Umbilical cord (tissue), 2 donors: Measurements from ENCODE around the gene HTR3B.

- RAMPAGE, long total RNA: no peak
These were observed 41.2 kb downstream of the TMPRSS5 start for GRCh38 chr11:113664495-113665672.

DNA sequence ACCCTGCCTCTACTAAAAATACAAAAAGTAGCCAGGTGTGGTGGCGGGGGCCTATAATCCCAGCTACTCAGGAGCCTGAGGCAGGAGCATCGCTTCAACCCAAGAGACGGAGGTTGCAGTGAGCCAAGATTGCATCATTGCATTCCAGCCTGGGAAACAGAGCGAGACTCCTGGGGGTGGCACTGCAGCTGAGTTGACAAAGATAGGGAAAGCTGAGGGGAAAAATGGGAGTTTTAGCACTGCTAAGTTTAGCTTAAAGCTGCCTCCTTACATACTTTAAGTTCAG lies 8.9 kb upstream of the USP28 start:
- RAMPAGE, long total RNA: no peak

GRCh38 chr11:113904391-113904847 lies at the start of gene HTR3B:
TSS of gene HTR3B (plus strand) at chr11:113904796.
- RAMPAGE, long total RNA: no peak

- RAMPAGE, long total RNA: no peak
These were observed 18.7 kb upstream of the ZBTB16 start for GRCh38 chr11:114040766-114041260.

- RAMPAGE, long total RNA: no peak
These were observed 32.4 kb downstream of the ZBTB16 start for GRCh38 chr11:114091787-114092479.

DNA sequence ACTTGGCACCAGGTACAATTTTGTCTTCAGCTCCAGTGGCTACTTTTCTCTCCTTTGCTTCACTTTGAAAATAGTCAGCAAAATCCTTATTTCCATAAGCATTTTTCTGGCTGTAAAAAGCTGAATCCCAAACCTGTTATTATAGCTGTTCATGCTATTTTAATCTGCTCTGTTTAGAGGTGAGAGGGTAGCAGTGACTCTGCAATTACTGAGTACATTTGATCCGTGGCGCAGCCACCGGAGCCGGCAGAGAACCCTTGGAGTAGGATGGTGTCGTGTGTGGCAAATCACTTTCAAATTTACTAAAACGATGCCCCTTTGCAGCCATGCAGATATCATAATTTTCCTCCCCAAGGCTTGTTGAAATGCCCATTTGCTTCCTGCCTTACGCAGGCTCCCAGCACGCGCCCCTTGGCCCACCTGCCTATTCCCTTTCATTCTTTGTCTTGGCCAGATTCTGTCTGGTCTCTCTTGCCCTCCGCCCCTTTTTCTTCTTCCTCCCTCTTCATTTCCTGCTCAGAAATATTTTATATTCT lies 69.7 kb downstream of the ZBTB16 start:
- RAMPAGE, long total RNA: no peak

- RAMPAGE, long total RNA: no peak
These were observed 87.8 kb downstream of the ZBTB16 start for GRCh38 chr11:114147108-114147935.

GRCh38 chr11:114150894-114151161 lies 91.3 kb downstream of the ZBTB16 start:
- RAMPAGE, long total RNA: no peak

DNA sequence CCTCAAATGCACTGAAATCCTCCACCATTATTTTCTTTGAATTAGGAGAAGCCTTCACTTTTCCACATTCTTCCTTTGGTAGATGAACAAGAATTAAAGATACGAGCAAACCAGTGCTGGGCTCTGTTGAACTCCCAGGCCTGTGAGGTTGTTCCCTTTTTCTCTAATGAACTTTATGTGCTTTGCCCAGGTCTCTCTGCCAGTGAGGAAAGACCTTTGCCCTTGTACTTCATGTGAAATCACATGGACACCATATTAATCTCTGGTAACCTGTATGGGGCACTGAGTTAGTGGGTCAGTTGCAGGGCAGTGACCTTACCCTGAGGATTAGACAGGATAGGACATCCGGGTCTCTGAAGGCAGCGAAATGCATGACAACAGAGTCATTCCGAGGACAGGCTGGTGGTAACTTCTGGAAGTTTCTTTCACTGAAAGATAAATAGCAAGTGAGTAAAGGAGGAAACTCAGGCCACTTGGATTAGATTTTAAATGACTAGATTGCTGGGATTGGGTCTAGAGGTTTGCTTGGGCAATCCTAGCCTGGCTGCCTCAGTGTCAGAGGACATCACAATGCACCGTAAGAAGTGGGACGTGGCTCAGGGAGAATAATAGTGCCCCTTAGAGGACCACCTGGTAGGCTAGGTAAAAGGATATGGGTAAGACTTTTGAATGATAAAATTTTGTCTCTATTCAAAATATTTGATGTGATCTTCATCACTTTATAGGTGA lies 93.8 kb downstream of the ZBTB16 start:
- RAMPAGE, long total RNA: no peak

GRCh38 chr11:114154343-114155029 lies 95.0 kb downstream of the ZBTB16 start:
- RAMPAGE, long total RNA: no peak

- RAMPAGE, long total RNA: no peak
These were observed 111.2 kb upstream of the NNMT start for GRCh38 chr11:114185051-114185422.

GRCh38 chr11:114196866-114197377 lies 99.3 kb upstream of the NNMT start:
- RAMPAGE, long total RNA: no peak

DNA sequence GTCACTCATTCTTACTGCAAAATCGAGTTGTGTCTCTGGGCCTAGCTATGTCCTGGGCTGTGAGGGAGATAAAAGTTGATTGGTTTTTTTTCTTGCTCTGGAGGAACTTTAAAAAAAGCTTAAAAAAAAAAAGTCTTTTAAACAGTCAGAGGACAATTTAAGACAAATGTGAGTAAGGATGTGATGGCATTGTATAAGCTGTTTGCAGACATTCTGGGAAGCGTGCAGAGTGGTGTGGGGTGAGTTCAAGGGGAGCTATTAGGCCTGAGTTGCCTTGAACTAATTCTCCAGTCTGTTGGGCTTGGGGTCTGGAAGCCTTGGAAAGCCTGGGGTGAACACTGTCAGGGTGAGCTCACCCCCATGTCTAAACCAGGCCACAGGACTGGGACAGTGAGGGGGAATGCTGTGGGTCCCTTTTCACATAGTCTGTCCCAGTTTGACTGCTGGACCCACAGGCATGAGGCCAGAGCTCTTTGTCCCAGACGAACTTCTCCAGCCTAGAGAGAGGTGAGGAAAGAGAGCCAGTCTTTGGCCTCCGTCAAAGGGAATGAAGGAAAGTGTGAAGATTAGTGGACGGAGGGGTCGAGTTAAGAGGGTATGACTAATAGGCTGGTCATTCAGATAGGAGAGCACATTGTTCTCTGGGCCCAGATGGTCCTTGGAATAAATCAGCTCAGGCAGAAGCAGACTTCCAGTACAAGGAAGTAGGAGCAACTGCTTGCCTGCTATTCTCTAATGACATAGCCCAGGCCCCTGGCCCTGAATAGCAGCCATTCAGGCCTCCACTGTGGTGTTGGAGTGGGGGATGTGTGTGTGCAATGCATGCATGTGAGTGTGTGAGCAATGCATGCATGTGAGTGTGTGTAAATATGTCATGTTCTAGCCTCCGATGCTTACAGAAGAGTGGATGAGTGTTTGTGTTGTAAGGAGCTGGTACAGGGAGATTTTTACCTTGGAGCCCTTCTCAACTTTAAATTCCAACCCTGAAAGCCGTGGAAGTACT lies 76.4 kb upstream of the NNMT start:
- RAMPAGE, long total RNA: no peak

DNA sequence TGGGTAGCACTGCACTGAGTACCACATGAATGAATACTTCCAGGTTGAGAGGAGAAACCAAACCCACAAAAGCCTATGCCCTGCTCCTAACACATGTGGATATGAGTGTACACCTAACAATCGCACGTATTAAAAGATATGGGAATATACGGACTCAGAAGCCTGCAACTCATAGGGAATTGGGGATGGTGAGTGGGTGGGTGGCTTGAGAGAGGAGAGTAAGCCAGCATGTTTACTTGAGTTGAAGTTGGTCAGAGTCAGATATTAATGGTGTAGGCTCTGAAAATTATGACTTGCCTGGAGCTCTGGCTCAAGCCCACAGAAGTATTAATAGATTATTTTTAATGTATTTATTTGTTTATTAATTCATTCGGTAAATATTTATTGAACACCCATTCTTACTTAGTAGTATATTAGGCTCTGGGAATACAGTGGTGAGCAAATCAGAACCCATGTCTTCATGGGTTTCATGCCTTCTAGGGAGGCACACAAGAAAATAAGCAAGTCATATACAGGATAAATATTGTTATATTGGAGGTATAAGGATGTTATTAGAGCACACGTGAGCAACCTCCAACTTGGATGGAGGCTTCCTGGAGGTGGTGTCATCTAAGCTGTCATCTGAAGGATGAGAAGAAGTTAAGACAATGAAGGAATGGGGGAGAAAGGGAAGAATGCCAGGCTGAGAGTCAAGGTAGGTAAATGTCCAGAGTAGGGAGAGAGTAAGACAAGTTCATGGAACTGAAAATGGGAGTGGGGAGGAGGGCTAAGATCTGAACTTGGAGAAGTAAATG lies 72.8 kb upstream of the NNMT start:
- RAMPAGE, long total RNA: no peak

GRCh38 chr11:114224247-114224786 lies 71.9 kb upstream of the NNMT start:
- RAMPAGE, long total RNA: no peak

- RAMPAGE, long total RNA: no peak
These were observed 10.5 kb upstream of the NNMT start for GRCh38 chr11:114285464-114286370.

DNA sequence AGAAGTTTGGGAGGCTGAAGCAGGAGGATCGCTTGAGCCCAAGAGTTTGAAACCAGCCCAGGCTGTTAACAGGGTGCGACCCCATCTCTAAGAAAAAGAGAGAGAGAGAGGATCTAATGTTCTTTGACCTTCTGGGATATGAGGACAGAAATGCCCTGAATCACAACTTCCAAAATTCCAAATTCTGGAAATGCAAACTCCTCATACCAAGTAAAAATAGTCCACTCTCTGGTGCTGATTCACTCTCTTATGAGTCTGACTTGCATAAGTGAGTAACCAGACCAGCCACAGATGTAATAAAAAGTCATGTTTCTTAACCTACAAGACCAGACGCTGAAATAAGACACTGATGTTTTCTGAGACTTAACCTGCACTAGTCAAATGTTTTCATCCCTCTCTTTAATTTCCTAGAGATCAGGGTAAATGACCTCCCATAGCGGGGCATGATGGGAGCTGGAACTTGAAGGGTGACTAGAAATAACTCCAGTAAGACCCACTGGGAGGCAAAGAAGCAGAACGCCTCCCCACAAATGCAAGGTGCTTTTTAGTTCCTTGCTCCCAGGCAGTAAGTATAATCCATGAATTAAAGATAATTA lies 25.7 kb downstream of the NNMT start:
- RAMPAGE, long total RNA: no peak

- RAMPAGE, long total RNA: no peak
These were observed 1.1 kb downstream of the C11orf71 start for GRCh38 chr11:114399265-114399456.

GRCh38 chr11:115660165-115660755 lies 156.0 kb upstream of the CADM1 start:
- RAMPAGE, long total RNA: no peak

- RAMPAGE, long total RNA: no peak
These were observed 435.5 kb upstream of the CADM1 start for GRCh38 chr11:115939565-115940181.